NCI-H460 (cell line): ENCODE measurements around a stretch of chr19.

DNA sequence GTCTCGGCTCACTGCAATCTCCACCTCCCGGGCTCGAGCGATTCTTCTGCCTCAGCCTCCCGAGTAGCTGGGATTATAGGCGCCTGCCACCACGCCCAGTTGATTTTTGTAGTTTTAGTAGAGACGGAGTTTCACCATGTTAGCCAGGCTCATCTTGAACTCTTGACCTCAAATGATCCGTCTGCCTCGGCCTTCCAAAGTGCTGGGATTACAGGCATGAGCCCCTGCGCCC, 653 bp downstream of the UBA52 start:
RAMPAGE:
- cytosol, long total RNA: no peak
- long total RNA: no peak
- nucleus, long total RNA: no peak

DNA sequence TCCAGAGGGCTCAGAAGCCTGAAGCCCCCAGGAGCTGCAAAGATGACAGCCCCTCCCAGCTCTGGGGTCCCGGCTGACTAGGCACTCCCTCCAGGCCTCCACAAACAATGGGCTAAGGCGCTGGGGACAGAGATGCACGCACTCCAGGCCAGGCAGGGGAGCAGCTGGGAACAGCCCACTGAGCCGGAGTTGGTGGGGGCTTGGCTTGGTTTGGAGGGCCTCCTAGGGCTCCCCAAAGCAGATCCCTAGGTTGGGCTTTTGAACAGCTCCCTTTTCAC, 2.1 kb downstream of the CRLF1 start:
RAMPAGE:
- cytosol, long total RNA: no peak
- long total RNA: no peak
- nucleus, long total RNA: no peak

RAMPAGE:
- cytosol, long total RNA: no peak
- long total RNA: no peak
- nucleus, long total RNA: no peak
Measured at GRCh38 chr19:18611444-18612202, 1.0 kb upstream of the TMEM59L start.

GRCh38 chr19:18650424-18651183, 13.8 kb downstream of the KLHL26 start:
RAMPAGE:
- cytosol, long total RNA: no peak
- long total RNA: no peak
- nucleus, long total RNA: no peak

GRCh38 chr19:18657545-18658446, 21.0 kb downstream of the KLHL26 start:
RAMPAGE:
- cytosol, long total RNA: no peak
- long total RNA: no peak
- nucleus, long total RNA: no peak

DNA sequence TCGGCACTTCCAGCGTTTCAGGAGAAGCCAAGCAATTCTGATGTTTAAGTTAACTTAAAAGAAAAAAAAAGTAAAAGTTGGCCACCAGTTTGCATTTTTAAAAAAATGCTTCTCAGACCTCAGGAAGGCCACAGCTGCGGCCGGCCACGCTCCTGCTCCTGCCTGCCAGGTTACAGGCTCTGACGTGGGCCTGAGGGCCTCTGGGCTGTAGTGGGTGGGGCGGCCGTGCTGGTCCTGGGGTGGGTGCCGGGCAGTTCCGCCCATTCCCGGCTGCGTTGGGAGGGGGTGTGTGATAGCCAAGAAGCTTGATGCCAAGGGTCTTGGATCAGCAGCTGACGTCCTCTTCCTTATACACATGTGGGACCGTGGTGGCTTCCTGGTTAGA, 28.0 kb downstream of the CRTC1 start:
RAMPAGE:
- cytosol, long total RNA: no peak
- long total RNA: no peak
- nucleus, long total RNA: no peak

RAMPAGE:
- cytosol, long total RNA: no peak
- long total RNA: no peak
- nucleus, long total RNA: no peak
Measured at GRCh38 chr19:18762385-18763268, 28.5 kb downstream of the COMP start.

DNA sequence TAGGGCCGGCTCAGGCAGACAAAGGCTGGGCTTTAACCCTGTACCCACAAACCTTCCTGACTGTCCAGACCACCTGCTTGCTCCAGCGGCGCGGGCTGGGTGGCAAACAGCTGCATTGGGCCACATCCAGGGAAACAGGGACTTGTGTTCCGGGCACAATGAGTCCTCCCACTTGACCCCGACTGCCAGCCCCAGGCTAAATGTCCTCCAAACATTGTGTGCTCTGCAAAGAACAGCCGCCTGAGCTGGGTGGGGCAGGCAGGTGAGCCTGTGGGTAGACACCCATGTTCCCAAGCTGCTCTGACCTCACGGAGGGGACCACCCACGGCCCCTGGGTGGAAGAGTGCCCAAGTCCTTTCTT, 21.8 kb downstream of the COMP start:
RAMPAGE:
- cytosol, long total RNA: no peak
- long total RNA: no peak
- nucleus, long total RNA: no peak

DNA sequence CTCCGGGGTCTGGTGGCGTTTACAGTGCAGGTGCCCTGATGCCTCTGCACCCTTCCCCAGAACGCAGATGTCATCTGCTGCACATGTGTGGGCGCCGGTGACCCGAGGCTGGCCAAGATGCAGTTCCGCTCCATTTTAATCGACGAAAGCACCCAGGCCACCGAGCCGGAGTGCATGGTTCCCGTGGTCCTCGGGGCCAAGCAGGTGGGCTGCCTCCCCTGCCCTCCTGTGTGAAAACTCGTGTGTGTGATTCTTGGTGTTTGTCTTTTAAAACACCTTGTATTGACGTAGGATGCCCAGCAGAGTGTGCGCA, 25.0 kb downstream of the UPF1 start:
RAMPAGE:
- cytosol, long total RNA: no peak
- long total RNA: no peak
- nucleus, long total RNA: no peak

GRCh38 chr19:18865292-18865848, 30.6 kb downstream of the CERS1 start:
RAMPAGE:
- cytosol, long total RNA: no peak
- long total RNA: no peak
- nucleus, long total RNA: no peak

RAMPAGE:
- cytosol, long total RNA: no peak
- long total RNA: no peak
- nucleus, long total RNA: no peak
Measured at GRCh38 chr19:18939860-18940689, 942 bp downstream of the HOMER3 start.

DNA sequence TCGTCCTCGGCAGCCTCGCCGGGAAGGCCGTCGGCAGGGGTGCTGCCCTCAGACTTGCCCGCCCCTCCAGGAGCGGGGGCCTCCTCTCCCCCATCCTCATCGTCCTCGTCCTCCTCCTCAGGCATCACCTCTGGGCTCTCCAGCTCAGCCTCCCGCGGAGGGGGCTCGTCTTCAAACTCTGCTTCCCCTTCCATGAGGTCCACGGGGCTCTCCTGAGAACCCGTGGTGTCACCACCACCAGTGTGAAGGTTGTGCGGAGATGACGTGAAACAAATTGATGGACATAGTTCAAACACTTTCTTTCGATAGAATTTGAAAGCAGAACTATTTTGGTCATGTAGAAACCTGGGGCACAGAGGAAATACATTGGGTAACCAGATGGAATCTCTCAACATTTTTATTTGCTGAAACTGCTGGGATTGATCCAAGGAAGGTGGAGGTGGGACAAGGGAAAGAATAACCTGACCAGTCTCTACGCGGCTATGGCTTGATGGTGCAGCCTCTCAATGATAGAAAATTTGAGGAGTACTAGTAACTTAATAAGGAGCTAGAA, 28.9 kb downstream of the SUGP2 start:
RAMPAGE:
- cytosol, long total RNA: no peak
- long total RNA: no peak
- nucleus, long total RNA: no peak

DNA sequence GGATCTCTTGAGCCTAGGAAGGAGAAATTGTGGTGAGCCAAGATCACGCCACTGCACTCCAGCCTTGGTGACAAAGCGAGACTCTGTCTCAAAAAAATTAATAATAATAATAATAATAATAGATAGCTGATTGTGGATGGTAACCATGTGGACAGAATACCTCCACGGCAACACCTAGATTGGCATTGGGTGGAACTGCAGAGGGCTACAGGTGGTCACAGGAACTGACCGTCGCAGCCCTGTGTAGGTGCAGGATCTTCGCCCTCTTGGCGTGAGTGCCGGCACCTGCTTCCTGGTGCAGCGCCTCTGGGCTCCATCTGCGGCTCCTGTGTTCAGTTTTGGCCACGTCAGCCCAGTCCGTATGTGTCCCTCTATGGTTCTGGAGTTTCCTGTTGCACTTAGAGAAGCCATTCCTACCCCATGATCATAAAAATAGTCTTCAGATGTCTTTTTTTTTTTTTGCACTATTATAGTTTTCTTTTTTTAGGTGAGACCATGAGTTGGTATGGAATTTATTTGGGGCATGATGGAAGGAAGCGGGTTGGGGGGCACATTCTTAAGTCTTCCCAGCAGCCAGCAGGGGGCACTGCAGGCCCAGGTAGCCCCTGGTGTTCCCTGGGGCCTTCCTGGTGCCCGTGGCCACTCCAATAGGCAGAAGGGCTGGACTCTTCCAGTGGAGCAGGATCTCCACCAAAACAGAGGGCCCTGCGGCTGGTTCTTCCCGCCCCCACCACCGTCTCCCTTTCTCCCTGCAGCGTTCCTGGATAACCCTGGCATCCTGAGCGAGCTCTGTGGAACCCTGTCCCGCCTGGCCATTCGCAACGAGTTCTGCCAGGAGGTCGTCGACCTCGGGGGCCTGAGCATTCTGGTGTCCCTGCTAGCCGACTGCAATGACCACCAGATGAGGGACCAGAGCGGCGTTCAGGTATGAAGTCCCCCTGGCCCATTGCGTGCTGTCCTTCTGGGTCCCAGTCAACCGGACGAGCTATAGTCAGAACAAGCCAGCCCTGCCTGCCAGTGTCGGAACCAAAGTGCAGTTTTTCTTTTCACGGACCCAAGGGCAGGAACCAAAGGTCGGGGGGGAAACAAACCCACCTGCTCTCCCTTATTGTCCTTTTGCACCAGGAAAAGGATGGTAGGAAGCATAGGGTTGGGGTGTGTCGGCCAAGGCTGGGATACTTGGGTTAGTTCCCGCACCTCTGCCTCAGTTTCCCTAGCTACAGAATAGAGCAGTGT, 10.0 kb upstream of the SLC25A42 start:
RAMPAGE:
- cytosol, long total RNA: no peak
- long total RNA: no peak
- nucleus, long total RNA: no peak

GRCh38 chr19:19057381-19058261, 6.2 kb upstream of the SLC25A42 start:
RAMPAGE:
- cytosol, long total RNA: no peak
- long total RNA: no peak
- nucleus, long total RNA: no peak

DNA sequence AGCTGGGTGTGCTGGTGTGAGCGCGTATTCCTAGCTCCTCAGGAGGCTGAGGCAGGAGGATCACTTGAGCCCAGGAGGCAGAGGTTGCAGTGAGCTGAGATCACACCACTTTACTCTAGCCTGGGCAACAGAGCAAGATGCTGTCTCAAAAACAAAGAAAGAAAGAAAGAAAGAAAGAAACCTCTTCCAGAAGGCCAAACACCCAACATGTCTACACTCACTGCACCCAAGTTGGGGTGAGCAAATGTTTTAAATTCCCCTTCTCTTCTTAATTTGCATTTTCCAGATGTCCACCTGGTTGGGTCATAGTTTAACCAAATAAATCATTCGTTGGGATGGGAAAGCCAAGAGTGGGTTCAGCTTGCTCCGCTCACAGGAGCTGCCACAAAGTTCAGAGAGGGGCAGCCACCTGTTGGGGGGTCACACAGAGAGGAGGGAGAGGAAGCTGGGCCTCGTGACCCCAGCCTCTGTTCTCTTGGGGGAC, 2.6 kb downstream of the MEF2B start:
RAMPAGE:
- cytosol, long total RNA: no peak
- long total RNA: no peak
- nucleus, long total RNA: no peak

RAMPAGE:
- cytosol, long total RNA: no peak
- long total RNA: no peak
- nucleus, long total RNA: no peak
Measured at GRCh38 chr19:19303556-19304276, 16.6 kb downstream of the SUGP1 start.

DNA sequence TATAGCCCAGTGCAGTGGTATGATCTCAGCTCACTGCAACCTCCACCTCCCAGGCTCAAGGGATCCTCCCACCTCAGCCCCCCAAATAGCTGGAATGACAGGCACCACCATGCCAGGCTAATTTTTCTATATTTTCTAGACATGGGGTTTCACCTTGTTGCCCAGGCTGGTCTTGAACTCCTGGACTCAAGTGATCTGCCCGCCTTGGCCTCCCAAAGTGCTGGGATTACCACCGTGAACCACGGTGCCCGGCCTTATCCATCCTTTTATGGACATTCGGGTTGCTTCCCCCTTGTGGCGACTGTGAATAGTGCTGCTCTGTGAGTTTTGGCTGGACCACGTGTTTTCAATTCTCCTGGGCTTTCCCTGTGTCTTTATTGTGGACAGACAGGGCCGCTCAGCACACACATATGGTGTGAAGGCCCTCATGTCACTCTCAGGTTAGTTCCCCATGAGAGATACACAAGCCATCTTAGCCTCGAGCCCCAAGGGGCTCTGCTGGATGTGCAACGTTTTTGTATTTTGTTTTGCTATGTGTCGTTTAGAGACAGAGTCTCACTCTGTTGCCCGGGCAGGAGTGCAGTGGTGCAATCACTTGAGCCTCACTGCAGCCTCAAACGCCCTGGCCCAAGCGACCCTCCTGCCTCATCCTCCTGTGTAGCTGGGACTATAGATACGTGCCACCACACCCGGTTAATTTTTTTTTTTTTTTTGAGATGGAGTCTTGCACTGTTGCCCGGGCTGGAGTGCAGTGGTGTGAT, 40.5 kb downstream of the MAU2 start:
RAMPAGE:
- cytosol, long total RNA: no peak
- long total RNA: no peak
- nucleus, long total RNA: no peak

GRCh38 chr19:19412601-19413449, 7.3 kb downstream of the GATAD2A start:
RAMPAGE:
- cytosol, long total RNA: no peak
- long total RNA: no peak
- nucleus, long total RNA: no peak

RAMPAGE:
- cytosol, long total RNA: no peak
- long total RNA: no peak
- nucleus, long total RNA: no peak
Measured at GRCh38 chr19:19418526-19418874, 13.0 kb downstream of the GATAD2A start.

GRCh38 chr19:19492105-19492653, 23.2 kb downstream of the TSSK6 start:
RAMPAGE:
- cytosol, long total RNA: no peak
- long total RNA: no peak
- nucleus, long total RNA: no peak